NCI-H460 (cell line): ENCODE measurements around the gene SOCS6.

DNA sequence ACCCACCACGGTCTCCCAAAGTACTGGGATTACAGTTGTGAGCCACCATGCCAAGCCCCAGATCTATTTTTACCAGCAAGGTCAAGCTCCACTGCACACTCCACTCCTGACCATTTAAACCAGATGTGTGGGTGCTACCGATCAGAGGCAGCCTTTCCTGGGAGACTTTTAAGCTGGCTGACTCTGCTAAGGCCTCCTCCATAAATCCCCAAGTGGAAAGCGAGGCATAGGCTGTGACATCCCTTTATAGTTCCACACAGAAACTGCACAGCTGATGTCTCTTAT, 67.6 kb upstream of the CD226 start:
RAMPAGE:
- cytosol, long total RNA: no peak
- long total RNA: no peak
- nucleus, long total RNA: no peak

DNA sequence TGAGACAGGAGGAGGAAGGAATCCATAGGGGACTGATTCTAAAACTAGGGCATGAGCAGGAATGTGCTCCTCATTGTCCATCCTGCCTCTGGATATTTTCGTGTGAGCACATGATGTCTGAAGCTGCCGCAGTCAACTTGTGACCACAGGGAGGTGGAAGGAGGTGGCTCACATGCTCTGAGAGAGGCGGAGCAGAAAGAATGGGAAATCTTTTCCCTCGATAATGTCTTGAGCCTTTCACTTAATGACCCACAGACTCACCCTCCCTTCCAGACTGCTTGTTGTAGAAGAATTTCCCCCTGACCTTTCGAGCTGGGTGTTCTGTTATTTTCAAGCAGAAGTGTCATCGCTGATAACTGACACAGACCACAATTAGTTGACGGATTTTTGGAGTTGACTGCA, 29.1 kb upstream of the RTTN start:
RAMPAGE:
- cytosol, long total RNA: no peak
- long total RNA: no peak
- nucleus, long total RNA: no peak

GRCh38 chr18:70288328-70289465, at the start of gene SOCS6:
Gene SOCS6, plus strand, starts transcription at chr18:70289045.
RAMPAGE:
- cytosol, long total RNA: start-site peak on the plus strand at chr18:70288997-70289054, 224 and 184 reads in 2 replicates
- long total RNA: no peak
- nucleus, long total RNA: start-site peak on the plus strand at chr18:70289013-70289066, 248 and 89 reads in 2 replicates

DNA sequence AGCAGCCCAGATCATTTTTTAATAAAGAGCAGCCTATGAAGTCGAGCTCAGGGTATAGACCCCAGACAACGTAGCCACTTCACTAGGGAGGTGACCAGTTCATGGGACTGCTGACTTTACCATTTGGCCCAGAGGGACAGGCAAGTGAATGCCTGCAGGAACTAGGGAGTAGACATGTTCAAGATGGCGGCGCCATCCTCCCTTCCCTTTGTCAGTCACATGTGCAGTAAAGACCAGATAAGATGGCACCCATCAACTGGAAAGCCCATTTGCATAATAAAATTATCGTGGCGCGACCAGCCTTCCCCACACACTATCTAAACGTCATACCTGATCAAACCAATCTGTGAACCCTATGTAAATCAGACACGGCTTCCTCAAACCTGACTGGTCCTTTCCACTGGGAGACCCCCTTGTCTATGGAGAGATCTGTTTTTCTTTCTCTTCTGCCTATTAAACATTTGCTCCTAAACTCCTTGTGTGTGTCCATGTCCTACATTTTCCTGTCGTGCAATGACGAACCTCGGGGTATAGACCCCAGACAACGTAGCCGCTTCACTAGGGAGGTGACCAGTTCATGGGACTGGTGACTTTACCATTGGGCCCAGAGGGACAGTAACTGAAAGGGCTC, 87.2 kb downstream of the SOCS6 start:
RAMPAGE:
- cytosol, long total RNA: no peak
- long total RNA: no peak
- nucleus, long total RNA: no peak

DNA sequence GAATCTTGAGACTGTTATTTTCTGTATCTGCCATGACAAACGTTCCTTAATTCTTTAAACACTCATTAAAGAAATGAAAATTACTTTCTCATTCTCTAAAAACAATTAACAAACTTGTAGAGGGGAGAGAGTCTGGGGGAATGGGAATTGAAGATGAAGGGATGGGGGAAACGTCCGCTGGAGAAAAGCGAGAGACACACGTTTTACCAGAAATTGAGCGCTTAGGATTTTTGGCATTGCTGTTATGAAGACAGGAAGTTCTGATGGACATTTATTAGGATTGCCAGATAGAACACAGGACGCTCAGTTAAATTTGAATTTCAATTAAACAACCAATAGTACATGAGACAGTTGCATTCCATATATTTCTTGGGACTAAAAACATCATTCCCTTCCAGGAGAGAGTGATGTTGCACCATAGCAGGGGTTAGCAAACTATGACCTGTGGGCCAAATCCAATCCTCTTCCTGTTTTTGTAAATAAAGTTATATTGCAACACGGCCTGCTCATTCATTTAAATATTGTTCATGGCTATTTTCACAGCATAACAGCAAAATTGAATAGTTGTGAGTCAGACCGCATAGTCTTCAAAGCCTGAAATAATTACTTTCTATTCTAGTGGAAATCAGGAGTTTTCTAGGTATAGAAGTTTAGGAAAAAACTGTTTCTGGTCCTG, 131.2 kb downstream of the SOCS6 start:
RAMPAGE:
- cytosol, long total RNA: no peak
- long total RNA: no peak
- nucleus, long total RNA: no peak

DNA sequence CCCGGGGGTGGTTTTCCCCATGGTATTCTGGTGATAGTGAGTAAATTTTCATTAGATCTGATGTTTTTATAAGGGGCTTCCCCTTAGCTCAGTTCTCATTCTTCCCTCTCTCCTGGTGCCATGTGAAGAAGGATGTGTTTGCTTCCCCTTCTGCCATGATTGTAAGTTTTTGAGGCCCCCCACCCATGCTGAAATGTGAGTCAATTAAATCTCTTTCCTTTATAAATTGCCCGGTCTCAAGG, 707.6 kb downstream of the SOCS6 start:
RAMPAGE:
- cytosol, long total RNA: no peak
- long total RNA: no peak
- nucleus, long total RNA: no peak

DNA sequence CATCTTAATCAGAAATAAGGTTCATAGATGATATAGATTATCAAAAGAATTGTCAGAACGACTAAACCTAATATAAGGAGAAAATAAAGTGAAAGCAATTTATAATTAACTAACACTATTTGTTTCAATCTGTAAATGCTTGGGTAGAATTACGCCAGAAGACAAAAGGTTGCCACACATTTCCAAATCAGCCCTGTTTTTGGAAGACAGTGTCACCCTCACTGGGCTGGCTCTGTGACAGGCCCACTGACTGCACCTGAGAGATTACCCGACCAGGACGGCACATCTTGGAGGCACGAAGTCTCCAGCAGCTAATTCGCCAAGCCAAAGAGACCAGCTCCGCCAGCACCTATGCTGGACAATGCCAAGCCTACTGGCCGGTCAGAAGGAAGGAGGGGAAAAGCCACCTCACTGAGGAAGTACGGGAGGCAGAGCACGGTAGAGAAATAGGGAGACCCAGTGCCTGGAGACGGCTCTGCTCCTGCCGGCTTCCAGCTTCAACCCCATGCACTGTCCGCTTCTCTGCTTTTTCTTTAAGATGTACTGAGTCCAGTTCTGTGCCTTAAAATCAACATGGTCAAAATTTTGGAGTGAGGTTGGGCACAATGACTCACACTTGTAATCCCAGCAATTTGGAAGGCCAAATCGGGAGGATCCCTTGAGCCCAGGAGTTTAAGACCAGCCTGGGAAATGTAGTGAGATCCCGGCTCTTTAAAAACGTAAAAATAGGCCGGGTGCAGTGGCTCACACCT, 61.8 kb downstream of the CYB5A start:
RAMPAGE:
- cytosol, long total RNA: no peak
- long total RNA: no peak
- nucleus, long total RNA: no peak

RAMPAGE:
- cytosol, long total RNA: no peak
- long total RNA: no peak
- nucleus, long total RNA: no peak
Observed at GRCh38 chr18:74231293-74231832, 60.4 kb downstream of the CYB5A start.

DNA sequence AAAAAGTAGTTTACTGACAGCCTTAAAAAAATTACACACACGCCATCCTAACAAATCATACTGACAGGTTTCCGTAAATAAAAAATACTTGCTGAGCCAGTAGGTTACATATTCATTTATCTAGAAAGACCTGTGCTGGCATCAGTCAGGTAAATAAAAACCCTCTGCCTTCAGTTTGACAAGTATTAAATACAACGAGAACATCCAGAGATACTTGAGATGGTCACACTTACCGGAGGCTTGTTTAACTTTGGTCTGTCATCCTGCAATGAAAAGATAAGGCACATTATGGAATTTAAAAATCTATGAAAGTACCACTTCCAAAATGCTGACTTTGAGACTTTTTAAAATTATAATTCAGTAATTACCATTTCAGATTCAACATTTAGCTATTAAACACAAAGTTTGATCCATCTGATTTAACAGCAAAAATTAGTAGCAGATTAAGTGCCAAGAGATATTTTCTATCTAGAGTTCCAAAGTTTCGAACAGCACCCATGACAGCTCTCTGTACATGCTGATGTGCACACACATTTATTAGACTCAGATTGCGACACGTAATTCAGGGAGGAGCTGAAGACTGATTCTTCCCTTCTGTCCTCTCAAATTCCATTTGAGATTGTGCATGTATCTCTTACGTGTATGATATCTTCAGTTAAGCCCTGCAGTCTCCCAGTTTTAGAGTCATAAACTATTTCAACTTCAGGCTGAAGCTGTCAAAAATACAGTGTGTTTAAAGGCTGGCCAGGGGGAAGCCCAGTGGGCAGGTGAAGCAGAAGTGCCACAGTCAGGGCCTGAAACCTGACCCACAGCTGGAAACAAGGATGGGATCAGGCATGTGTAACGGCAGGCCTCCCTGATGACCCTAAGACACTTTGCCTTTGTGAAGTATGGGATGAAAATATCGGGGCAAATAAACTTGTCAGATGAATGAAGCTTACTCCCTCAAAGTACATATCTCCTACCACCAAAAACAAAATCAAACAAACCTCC, 30.8 kb downstream of the CYB5A start:
RAMPAGE:
- cytosol, long total RNA: no peak
- long total RNA: no peak
- nucleus, long total RNA: no peak

RAMPAGE:
- cytosol, long total RNA: no peak
- long total RNA: no peak
- nucleus, long total RNA: no peak
Observed at GRCh38 chr18:74269048-74270300, 22.3 kb downstream of the CYB5A start.

RAMPAGE:
- cytosol, long total RNA: no peak
- long total RNA: no peak
- nucleus, long total RNA: no peak
Observed at GRCh38 chr18:74277898-74278675, 13.7 kb downstream of the CYB5A start.

DNA sequence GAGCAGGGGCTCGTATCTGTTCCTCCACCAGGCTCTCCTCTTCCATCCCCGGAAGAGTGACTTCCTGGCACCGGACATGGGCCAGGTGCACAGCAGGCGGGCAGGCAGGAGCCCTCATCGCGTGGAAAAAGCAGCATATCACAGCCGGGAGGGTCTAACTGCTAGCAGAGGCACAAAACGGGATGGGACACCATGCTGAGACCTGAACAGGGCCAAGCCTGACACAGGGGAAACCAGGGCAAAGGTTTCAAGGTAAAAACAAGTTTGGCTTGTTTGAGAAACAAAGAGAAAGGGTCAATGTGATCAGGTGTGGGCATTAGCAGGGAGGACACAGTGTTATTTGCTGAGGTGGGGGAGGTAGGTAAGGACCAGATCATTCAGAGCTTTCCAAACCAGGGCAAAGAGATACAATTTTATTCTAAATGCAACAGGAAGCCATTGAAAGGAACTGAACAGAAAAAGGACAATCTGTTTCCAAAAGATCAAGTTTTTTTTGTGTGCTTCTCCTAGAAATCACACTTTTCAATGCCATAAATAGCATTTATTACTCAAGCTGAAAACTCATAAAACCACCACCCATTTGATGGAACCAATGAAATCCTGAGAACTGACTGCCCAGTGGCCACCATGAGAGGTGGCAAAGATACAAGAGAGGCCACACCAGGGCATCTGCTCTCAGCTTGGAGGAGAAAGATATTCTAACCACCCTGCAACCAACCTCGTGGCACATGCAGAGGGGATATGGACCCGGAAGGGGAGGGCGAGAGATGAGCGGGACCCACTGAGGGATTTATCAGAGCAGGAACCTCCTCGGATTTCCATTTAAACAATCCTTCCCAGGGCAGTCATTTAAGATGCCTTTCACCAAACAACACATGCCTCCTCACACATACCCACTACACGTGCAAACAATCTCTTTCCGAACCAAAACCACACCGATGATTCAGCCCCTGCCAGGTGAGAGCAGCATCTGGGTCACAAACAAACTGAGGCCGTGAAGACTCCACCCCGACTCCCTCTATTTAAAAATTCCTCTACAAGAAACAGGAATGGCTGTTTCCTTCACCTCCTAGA, 9.0 kb downstream of the CYB5A start:
RAMPAGE:
- cytosol, long total RNA: no peak
- long total RNA: no peak
- nucleus, long total RNA: no peak

DNA sequence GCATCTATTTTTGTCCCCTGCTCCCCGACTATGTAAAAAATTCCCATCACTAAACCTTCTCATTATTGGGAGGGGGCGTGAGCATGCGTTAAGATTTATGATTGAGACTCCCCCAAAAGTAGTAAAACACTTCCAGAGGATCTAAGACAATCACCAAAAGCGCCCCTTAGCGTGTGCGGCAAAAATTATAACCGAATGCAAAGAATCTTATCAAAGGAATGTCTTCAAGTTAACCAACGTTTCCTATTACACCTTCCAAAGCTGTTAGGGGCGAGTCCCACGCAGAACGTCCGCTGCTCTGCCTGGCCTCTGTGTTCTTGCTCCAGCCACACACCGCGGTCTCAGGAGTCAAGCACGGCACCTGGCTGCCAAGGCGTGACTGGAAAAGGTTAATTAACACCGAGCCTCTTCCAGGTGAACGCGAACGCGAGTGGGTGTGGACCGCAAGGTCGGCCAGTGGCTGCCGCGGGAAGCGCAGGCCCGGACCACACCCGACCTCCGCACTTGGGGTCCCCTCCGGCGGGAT, 1.1 kb downstream of the CYB5A start:
RAMPAGE:
- cytosol, long total RNA: no peak
- long total RNA: no peak
- nucleus, long total RNA: no peak

DNA sequence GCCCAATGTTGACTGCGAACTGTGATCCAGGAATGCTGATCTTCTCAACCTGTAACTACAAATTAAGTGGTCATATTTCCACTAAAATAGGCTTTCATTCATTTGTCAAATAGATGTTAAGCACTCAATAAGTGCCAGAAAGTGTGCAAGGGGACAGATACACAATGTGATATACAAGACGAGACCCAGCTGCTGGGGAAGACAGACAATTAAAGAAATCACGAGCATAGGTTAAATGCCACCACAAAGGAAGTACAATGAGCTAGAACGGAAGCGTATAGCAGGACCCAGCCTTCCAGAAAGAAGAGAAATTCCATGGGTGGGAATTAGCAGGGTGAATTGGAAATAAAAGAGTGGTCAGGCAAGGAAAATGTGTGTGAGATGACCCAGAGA, 58.4 kb downstream of the C18orf63 start:
RAMPAGE:
- cytosol, long total RNA: no peak
- long total RNA: no peak
- nucleus, long total RNA: no peak

RAMPAGE:
- cytosol, long total RNA: no peak
- long total RNA: no peak
- nucleus, long total RNA: no peak
Observed at GRCh38 chr18:74489747-74490320, 6.3 kb upstream of the CNDP2 start.

RAMPAGE:
- cytosol, long total RNA: no peak
- long total RNA: no peak
- nucleus, long total RNA: no peak
Observed at GRCh38 chr18:74499626-74500042, 3.5 kb downstream of the CNDP2 start.

DNA sequence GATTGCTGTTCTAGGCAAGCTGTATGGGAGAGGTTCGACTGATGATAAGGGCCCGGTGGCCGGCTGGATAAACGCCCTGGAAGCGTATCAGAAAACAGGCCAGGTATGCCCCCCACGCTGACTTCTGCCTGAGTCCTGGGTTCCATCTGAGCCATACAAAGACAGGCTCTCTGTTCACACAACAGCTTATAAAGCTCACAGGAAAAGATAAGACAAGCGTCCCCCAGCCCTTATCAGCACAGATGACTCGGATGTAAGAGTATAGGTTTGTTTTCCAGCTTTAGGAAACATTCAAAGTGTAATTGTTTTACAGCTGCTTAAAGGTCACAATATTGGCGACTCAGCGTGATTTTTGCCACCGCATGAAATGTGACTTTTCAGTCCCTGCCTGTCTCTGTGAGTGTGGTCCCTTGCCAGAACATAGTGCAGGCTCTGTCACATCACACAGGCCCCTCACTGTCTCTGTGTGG, 12.7 kb downstream of the CNDP2 start:
RAMPAGE:
- cytosol, long total RNA: no peak
- long total RNA: no peak
- nucleus, long total RNA: no peak

DNA sequence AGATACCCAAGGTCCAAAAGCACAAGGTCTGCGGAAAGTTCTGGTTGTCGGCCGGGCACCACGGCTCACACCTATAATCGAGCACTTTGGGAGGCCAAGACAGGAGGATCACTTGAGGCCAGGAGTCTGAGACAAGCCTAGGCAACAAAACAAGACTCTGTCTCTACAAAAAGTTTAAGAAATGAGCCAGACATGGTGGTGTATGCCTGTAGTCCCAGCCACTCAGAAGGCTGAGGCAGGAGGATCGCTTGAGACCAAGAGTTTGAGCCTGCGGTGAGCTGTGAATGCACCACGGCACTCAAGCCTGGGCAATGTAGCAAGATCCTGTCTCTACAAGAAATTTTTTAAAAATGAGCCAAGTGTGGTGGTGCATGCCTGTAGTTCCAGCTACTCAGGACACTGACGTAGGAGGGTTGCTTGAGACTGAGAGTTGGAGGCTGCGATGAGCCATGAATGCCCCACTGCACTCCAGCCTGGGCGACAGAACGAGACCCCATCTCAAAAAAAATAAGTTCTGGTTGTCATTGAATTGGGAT, 13.9 kb upstream of the CNDP1 start:
RAMPAGE:
- cytosol, long total RNA: no peak
- long total RNA: no peak
- nucleus, long total RNA: no peak

DNA sequence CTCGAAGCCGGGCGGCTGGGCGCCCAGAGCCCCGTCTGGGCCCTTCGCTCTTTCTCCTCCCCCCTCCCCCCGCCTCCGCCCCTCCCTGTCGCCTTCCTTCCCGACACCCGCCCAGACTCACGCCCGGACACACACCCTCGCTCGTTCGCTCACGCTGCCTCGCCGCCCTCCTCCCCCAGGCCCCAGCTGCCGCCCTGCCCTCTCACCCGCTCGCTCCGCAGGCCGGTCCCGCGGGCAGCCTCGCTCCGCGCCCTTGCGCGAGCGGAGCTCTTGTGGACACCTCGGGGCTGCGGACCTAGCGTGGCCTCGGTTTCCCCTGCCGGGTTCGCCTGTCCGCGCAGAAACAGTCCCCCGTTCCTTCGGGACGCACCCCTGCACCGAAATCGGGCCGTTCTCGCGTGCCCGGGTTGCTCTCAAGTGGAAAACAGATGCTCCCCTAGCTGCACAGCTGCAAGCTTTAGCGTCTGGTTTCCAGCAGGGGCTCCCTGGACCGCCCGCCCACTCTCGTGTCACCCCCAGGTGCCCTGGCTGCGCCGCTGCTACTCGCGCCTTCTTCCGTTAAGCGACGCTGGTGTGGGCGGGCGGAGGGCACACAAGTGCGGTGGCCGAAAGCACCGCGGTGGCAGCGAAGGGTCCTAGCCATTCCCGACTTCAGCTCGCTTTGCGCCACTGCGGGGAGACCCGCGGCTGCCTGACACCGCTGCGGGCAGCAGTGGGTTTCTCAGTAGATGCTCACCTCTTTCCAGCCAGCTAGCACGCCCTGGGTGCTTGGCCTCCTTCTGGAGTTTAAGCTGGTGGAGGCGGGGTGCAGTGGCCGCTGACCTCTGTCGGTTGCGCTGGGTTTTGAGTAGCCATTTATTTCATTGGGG, 588 bp downstream of the ZNF407 start:
RAMPAGE:
- cytosol, long total RNA: no peak
- long total RNA: no peak
- nucleus, long total RNA: no peak

DNA sequence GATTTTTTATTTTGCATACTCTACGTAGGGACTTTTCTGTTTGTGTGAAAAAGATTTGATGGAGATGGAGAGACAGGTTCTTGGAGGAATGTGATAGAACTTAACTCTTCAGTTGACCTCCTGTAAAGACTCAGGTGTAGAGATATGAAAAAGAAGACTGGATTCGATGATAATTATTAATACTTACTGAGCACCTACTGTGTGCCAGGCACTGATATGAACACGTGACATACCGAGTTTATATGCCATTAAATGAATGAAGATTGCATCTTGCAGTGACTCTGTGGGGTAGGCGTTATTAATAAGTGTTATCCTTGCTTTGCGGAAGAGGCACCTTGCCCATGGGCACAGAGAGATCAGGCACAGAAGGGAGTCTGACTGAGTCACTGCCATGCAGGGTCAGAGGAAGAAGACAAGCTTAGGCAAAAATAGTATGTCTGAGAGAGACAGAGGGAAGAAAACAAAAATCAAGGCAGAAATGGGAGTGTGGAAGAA, 14.8 kb downstream of the ZNF407 start:
RAMPAGE:
- cytosol, long total RNA: no peak
- long total RNA: no peak
- nucleus, long total RNA: no peak